Measurements from ENCODE around the gene NPAS3.

DNA sequence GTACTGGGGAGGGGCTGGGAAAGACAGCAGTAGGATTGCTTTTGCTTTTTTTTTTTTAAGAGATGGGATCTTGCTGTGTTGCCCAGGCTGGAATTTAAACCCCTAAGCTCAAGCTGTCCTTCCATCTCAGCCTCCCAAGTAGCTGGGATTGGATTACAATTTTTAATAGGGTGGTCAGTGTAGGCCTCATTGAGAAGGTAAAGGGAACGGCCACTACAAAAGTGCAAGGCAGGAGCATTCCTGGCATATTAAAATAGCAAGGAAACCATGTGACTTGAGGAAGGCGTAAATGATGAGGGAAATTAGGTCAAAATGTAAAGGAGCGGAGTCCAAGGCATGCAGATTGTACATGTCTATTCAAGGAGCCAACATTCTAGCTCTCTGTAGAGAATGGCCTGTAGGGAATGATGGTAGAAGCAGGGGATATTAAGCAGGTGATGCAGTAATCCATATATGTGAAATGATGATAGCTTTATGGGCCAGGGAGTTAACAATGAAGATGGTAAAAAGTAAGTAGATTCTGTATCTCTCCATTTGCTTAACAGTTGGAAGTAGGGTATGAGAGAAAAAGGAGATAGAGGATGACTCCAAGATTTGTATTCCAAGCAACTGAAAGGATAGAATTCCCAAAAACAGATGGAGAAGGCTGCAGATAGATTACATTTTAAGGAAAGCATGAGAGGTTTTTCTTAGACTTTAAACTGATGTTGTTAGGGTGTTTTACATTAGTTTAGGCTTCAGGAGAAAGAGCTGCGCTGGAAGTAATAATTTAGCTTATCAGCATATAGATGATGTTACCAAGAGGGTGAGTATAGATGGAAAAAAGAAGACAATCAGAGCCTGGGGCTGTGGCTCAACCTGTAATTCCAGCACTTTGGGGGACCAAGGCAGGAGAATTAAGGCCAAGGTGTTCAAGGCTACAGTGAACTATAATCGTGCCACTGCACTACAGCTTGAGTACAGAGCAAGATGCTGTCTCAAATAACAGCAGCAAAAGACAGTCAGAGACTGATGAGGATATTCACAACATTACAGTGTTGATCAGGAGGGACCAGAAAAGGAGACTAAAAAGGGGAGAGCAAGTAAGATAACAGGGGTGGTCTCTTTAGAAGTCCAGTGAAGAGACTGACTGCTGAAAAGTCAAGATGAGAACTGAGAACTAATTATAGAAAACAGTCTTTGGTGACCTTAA, 33.6 kb downstream of the ARHGAP5 start:
CAGE:
- cytosol, long polyA minus RNA, result no peak
- cytosol, long polyA plus RNA, result no peak
- long polyA plus RNA, result no peak
- nucleus, long polyA minus RNA, result no peak
- nucleus, long polyA plus RNA, result no peak

DNA sequence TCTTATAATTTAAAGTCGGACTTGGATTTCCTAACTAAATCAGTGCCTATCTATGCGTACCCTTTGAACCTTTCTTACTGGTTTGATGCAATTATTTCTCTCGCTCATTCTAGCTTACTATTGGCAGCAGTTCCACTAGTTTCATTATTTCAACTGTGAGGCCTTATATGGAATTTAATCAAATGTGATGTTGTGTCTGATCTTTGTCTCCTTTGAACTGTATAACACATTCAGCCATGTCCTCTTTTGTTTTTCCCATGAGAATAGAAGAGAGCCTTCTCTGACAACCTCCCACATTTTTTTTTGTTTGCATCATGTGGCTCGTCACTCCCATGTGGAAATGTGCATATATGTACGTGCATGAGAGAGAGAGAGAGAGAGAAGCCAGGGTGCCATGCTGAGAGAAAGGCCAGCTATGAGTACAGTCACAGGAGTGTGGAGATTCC, 48.1 kb downstream of the AKAP6 start:
CAGE:
- cytosol, long polyA minus RNA, result no peak
- cytosol, long polyA plus RNA, result no peak
- long polyA plus RNA, result no peak
- nucleus, long polyA minus RNA, result no peak
- nucleus, long polyA plus RNA, result no peak

DNA sequence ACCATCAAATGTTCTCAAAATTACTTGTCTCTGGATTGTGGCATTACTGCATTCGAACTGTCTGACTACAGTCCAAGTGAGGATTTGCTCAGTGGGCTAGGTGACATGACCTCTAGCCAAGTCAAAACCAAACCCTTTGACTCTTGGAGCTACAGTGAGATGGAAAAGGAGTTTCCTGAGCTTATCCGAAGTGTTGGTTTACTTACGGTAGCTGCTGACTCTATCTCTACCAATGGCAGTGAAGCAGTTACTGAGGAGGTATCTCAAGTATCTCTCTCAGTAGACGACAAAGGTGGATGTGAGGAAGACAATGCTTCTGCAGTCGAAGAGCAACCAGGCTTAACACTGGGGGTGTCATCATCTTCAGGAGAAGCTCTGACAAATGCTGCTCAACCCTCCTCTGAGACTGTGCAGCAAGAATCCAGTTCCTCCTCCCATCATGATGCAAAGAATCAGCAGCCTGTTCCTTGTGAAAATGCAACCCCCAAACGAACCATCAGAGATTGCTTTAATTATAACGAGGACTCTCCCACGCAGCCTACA, 216.2 kb downstream of the AKAP6 start:
CAGE:
- cytosol, long polyA minus RNA, result no peak
- cytosol, long polyA plus RNA, result no peak
- long polyA plus RNA, result no peak
- nucleus, long polyA minus RNA, result no peak
- nucleus, long polyA plus RNA, result no peak

DNA sequence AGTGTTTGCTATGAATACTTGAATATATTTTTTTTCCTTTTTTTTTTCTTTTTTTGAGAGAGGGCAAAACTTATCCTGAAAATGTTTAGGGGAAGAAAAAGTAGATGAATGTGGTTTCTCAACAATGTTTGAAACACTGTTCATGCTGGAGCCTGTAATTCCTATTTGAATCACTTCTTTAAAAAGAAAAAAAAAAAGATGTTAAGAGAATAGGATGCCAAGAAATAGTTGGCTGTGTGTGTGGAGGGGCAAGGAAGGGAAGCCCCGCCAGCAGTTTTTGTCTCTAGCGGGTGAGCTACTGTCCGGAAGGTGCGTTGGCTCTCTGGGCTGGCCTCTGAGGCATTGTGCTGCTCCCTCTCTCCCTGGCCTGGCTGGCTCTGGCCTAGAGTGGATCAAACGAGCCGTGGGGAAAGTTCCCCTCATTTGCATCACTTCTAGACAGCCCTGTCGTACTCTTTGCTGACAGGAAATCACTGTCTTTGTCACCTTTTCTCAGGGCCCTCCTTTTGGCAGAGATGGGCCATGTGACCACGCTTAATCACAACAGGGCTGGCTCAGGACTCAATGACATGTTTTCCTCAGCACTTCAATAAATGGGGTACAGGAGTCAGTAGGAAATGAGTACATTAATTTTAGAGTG, 236.2 kb upstream of the NPAS3 start:
CAGE:
- cytosol, long polyA minus RNA, result no peak
- cytosol, long polyA plus RNA, result no peak
- long polyA plus RNA, result no peak
- nucleus, long polyA minus RNA, result no peak
- nucleus, long polyA plus RNA, result no peak

DNA sequence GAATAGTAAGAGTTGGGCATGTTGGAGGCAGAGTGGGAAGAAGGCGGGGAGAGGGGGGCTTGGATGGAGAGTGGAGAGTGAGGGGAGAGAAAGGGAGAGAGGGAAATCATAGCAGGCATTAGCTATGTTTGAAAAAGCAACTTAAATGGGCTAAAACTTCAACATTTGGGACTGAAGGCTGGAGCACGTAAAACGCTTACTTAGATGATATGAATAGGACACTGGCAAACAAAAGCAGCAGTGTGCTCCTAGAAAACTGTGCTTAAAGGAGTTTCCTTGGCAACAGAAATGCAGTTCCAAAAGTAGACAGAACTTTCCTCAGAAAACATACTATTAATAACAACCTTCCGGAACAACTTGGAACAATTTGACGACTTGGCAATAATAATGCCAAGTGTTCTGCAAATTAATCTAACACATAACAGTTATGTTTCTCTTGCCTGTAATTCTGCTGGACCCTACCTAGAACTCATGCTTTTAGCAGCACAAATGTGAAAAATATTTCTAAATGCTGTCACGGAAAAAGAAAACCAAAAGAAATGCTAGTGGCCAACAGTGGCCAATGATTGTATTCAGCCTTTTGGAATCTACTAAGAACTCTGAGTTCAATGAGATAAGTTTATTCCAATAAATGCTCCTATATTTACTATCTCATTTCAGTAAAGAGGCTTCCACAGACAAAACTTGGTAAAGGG, 235.4 kb upstream of the NPAS3 start:
CAGE:
- cytosol, long polyA minus RNA, result no peak
- cytosol, long polyA plus RNA, result no peak
- long polyA plus RNA, result no peak
- nucleus, long polyA minus RNA, result no peak
- nucleus, long polyA plus RNA, result no peak

DNA sequence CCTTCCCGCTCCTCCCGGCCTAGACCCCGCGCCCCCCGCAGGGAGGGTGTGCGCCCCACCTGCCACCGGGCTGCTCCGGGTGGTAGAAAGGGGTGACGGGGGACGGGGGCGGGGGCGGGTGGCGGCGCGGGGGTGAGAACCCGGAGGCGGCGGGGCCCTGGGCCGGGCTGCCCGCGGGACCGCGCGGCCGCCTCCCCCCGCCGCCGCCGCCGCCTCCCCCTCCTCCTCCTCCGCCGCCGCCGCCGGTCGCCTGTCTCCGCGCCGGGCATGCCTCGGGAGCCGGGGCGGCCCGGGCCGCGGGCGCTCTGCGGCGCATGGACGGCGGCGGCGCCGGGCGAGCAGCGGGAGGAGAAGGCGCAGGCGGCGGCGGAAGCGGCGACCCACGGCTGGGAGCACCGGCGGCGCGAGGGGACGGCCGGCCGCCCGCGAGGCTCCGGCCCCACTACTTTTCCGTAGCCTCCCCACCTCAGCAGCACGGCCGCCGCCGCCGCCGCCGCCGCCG, at the start of gene NPAS3:
Gene NPAS3 (plus strand): TSS at position 242 of the 502 bp plus-strand sequence.
CAGE:
- cytosol, long polyA minus RNA, result no peak
- cytosol, long polyA plus RNA, result no peak
- long polyA plus RNA, result no peak
- nucleus, long polyA minus RNA, result no peak
- nucleus, long polyA plus RNA, result no peak

DNA sequence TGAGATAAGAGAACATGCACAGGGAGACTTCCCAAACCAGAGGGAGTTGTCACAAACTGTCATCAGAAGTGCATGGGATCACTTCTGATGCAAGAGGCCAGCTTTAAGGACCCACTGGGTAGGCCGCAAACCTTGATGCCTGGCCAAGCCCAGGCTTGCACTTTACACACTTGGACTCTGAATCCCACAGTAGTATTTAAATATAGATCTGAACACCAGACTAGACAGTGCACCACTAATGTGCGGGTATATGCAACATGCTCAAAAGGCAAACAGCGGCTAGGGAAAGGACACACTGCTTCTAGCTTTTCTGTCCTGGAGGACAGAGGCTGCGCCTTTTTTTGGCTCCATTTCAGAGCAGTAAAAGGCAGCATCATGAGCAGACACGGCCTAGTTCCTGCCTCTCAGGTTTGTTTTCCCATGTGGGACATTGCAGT, 84.3 kb upstream of the EGLN3 start:
CAGE:
- cytosol, long polyA minus RNA, result no peak
- cytosol, long polyA plus RNA, result no peak
- long polyA plus RNA, result no peak
- nucleus, long polyA minus RNA, result no peak
- nucleus, long polyA plus RNA, result no peak

CAGE:
- cytosol, long polyA minus RNA, result no peak
- cytosol, long polyA plus RNA, result no peak
- long polyA plus RNA, result no peak
- nucleus, long polyA minus RNA, result no peak
- nucleus, long polyA plus RNA, result no peak
These were observed 85.6 kb upstream of the EGLN3 start for GRCh38 chr14:34036416-34036907.

CAGE:
- cytosol, long polyA minus RNA, result no peak
- cytosol, long polyA plus RNA, result no peak
- long polyA plus RNA, result no peak
- nucleus, long polyA minus RNA, result no peak
- nucleus, long polyA plus RNA, result no peak
These were observed 101.1 kb upstream of the EGLN3 start for GRCh38 chr14:34051983-34052443.

DNA sequence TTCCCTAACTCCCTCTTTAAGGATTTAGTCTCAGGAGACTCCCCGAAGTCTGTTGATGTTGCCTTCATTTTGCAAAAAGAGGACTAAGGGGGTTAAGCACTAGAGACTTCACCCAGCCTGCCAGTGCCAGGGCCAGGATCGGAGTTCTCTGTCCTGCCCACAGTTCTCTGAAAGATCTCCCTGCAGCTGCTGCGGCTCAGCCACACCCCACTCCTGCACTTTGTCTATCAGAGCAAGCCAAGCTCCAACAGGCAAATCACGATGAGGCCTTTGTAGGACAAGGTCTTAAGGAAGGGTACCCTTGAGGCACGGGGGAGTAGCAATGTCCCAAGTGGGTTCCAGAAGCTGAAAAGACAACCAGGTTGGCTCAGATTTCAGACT, 148.8 kb upstream of the EGLN3 start:
CAGE:
- cytosol, long polyA minus RNA, result no peak
- cytosol, long polyA plus RNA, result no peak
- long polyA plus RNA, result no peak
- nucleus, long polyA minus RNA, result no peak
- nucleus, long polyA plus RNA, result no peak

CAGE:
- cytosol, long polyA minus RNA, result no peak
- cytosol, long polyA plus RNA, result no peak
- long polyA plus RNA, result no peak
- nucleus, long polyA minus RNA, result no peak
- nucleus, long polyA plus RNA, result no peak
These were observed 97.8 kb downstream of the SPTSSA start for GRCh38 chr14:34364266-34364532.

GRCh38 chr14:34520594-34521154, 18.8 kb downstream of the EAPP start:
CAGE:
- cytosol, long polyA minus RNA, result no peak
- cytosol, long polyA plus RNA, result no peak
- long polyA plus RNA, result no peak
- nucleus, long polyA minus RNA, result no peak
- nucleus, long polyA plus RNA, result no peak

CAGE:
- cytosol, long polyA minus RNA, result no peak
- cytosol, long polyA plus RNA, result no peak
- long polyA plus RNA, result no peak
- nucleus, long polyA minus RNA, result no peak
- nucleus, long polyA plus RNA, result no peak
These were observed 1.5 kb upstream of the SRP54 start for GRCh38 chr14:34981313-34981739.

CAGE:
- cytosol, long polyA minus RNA, result no peak
- cytosol, long polyA plus RNA, result no peak
- long polyA plus RNA, result no peak
- nucleus, long polyA minus RNA, result no peak
- nucleus, long polyA plus RNA, result no peak
These were observed 635 bp upstream of the FAM177A1 start for GRCh38 chr14:35045425-35045848.

DNA sequence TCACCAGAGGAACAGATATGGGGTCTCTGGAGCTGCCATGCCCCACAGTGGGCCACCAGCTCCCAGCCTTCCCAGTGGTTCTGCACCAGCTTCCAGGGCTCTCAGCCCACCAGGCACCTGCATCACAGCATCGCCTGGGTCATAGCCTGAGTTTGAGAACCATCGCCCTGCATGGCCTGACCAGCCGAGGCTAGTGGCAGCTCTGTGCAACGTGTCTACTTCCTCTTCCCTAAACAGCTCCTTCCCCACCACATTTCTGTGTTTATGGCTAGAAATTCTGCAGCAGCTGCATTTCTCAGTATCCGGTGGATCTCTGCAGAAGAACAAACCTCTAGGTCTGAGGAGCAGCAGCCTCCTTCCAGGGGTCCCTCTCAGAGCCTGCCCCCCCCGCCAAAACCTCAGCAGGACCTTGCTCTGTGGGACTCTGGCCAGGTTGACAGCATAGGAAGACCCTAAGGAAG, 47.6 kb downstream of the PSMA6 start:
CAGE:
- cytosol, long polyA minus RNA, result no peak
- cytosol, long polyA plus RNA, result no peak
- long polyA plus RNA, result no peak
- nucleus, long polyA minus RNA, result no peak
- nucleus, long polyA plus RNA, result no peak

CAGE:
- cytosol, long polyA minus RNA, result no peak
- cytosol, long polyA plus RNA, result no peak
- long polyA plus RNA, result no peak
- nucleus, long polyA minus RNA, result no peak
- nucleus, long polyA plus RNA, result no peak
These were observed 51.2 kb downstream of the NFKBIA start for GRCh38 chr14:35353349-35353718.

GRCh38 chr14:35600066-35600647, 66.2 kb downstream of the INSM2 start:
CAGE:
- cytosol, long polyA minus RNA, result no peak
- cytosol, long polyA plus RNA, result no peak
- long polyA plus RNA, result no peak
- nucleus, long polyA minus RNA, result no peak
- nucleus, long polyA plus RNA, result no peak

CAGE:
- cytosol, long polyA minus RNA, result no peak
- cytosol, long polyA plus RNA, result no peak
- long polyA plus RNA, result no peak
- nucleus, long polyA minus RNA, result no peak
- nucleus, long polyA plus RNA, result no peak
These were observed 242.6 kb downstream of the BRMS1L start for GRCh38 chr14:36068660-36069199.

DNA sequence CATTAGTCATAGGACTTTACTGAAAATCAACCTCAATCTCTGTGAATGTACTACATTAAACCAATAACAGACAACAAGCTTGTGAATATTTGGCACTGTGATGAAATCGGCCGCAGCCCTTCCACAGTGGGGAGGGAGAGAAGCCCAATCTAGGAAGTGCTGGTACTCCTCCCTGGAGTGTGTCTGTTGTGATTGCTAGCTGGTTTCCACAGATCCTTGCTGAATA, 102.6 kb downstream of the MBIP start:
CAGE:
- cytosol, long polyA minus RNA, result no peak
- cytosol, long polyA plus RNA, result no peak
- long polyA plus RNA, result no peak
- nucleus, long polyA minus RNA, result no peak
- nucleus, long polyA plus RNA, result no peak

CAGE:
- cytosol, long polyA minus RNA, result no peak
- cytosol, long polyA plus RNA, result no peak
- long polyA plus RNA, result no peak
- nucleus, long polyA minus RNA, result no peak
- nucleus, long polyA plus RNA, result no peak
These were observed 7.7 kb downstream of the NKX2-1 start for GRCh38 chr14:36511993-36513112.